Pericardium fibroblast (primary cell): ENCODE data around the genes TNS3 and IKZF1.

- RAMPAGE, long total RNA: no peak
These were observed 11.3 kb downstream of the TNS3 start for GRCh38 chr7:47570427-47571137.

DNA sequence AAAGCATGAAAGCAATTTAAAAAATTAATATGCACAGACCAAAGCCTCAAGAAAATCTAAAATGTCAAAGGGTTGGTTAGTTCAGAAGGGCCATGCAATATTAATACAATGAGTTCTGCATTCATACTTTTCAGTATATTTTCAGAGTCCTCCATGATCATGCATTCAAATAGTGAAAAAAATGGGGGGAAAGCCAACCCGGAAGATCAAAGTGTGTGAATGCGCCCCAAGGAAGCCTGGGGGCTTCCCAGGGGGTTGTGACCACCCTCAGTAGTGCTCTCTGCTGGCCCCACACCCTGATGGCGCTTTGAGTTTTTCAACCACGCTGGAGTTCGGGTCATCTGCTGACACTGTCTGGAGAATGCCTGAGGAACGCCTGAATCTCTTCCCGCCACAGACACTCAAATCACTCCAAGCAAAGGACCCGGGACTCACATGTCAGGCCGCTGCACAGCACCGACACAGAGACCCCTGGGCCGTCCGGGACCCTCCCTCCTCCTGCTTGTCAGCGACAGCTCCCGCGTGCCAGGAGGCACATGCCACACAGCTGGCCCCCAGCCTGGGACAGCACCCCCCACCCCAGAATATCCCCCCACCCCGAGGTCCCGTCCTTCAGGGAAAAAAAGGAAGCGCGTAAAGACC is 1.0 kb downstream of the TNS3 start:
- RAMPAGE, long total RNA: no peak

DNA sequence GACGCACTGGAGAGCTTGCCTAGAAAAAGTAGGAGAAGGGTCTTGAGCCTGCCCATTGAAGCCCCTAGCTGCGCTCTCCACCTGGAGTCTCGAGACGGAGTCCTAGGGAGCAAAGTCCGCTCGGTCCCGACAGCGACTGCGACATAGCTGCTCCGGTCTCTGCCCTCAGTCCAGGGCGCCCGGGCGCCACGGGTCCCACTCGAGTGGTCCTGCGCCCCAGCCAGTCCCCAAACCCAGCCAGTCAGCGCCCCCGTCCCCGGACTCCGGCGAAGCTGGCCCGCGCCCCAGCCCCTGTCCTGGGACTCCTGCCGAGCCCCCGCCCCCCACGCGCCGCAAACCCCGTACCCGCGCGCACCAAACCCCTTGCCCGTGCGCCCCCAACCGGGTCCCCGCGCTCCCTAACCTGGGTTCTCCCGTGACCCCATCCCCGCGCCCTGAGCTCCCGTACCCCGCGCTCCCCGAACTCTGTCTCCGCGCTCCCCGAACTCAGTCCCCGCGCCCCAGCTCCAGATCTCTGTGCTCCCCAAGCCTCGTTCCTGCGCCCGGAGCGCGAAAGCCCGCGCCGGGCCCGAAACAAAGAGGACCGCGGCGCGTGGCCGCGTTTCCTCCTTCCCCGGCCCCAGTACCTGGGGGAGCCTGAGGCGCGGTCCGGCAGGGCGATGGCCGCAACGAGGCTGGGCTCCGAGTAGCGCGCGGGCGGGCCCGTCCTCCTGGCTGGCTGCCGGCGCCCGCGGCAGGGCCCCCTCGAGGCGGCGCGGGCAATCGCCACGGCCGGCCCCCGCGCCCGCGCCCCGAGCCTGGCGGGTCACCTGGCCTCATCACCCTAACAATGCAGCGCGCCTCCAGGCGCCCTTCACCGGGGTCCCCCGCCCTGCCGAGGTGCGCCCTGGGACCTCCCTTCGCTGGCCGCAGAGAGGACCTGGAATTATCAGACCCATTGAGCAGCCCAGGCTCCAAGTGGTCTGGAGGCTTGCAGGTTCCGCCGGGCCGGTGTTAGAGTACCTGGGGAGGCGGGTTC is at the start of gene TNS3:
Gene TNS3 (minus strand): TSS at position 687 of the 1,018 bp plus-strand sequence.
- RAMPAGE, long total RNA: start-site peak on the minus strand centred at position 664 of the sequence, 28 bp wide, 200 and 101 reads in 2 replicates

- RAMPAGE, long total RNA: no peak
These were observed 22.8 kb upstream of the TNS3 start for GRCh38 chr7:47604451-47605391.

- RAMPAGE, long total RNA: no peak
These were observed 40.4 kb upstream of the TNS3 start for GRCh38 chr7:47622108-47622852.

- RAMPAGE, long total RNA: no peak
These were observed 87.5 kb upstream of the TNS3 start for GRCh38 chr7:47669327-47669934.

- RAMPAGE, long total RNA: no peak
These were observed 141.5 kb downstream of the PKD1L1 start for GRCh38 chr7:47806646-47807237.

- RAMPAGE, long total RNA: no peak
These were observed 11.2 kb downstream of the PKD1L1 start for GRCh38 chr7:47936791-47937794.

GRCh38 chr7:47969497-47969973 is 9.9 kb downstream of the HUS1 start:
- RAMPAGE, long total RNA: no peak

- RAMPAGE, long total RNA: no peak
These were observed 110.5 kb upstream of the CDC14C start for GRCh38 chr7:48813834-48814281.

- RAMPAGE, long total RNA: no peak
These were observed at the start of gene IKZF1 for GRCh38 chr7:50304384-50305372. Gene IKZF1, plus strand, starts transcription at chr7:50304716.

GRCh38 chr7:50341539-50342164 is 37.1 kb downstream of the IKZF1 start:
- RAMPAGE, long total RNA: no peak

DNA sequence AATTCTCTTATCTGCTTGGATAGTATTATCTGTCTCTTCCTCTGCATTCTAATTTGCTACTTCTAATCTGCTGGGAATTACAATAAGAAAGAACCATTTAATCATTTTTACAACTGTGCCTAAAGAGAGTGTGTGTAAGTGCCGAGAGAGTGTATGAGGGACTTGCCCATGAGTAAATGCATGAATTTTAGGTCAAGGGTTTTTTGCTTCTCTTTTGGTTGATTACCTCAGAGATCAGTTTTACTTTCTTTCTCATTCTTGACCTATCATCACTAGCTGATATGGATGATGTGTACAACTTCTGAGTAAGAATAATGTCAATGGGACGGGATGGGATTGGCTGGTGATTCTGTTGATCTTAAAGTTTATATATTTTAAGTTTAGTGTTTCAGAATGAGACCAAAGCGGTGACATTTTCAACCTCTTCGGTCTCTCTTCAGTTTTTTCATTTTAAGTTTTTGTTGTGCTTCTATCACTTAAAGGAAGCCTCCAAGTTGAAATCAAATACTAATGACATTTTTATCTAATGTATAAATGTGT is 47.8 kb downstream of the IKZF1 start:
- RAMPAGE, long total RNA: no peak

DNA sequence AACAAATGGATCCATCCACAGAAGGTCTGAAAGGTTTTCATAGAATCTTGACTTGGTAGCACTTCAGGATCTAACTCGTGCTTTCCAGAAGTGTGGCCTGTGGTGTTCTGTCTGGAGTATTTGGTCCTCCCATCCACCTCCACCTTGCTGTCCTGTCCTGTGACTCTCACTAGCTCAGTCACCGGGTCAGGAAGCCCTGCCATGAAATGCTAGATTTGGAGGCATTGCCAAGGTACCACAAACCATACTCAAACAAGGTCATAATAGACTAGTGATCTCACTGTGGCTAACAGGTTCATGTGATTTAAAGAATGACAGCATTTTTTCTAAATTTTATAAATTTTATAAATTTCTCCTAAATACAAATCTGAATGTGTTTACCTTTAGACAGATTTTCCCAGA is 59.2 kb downstream of the IKZF1 start:
- RAMPAGE, long total RNA: no peak

DNA sequence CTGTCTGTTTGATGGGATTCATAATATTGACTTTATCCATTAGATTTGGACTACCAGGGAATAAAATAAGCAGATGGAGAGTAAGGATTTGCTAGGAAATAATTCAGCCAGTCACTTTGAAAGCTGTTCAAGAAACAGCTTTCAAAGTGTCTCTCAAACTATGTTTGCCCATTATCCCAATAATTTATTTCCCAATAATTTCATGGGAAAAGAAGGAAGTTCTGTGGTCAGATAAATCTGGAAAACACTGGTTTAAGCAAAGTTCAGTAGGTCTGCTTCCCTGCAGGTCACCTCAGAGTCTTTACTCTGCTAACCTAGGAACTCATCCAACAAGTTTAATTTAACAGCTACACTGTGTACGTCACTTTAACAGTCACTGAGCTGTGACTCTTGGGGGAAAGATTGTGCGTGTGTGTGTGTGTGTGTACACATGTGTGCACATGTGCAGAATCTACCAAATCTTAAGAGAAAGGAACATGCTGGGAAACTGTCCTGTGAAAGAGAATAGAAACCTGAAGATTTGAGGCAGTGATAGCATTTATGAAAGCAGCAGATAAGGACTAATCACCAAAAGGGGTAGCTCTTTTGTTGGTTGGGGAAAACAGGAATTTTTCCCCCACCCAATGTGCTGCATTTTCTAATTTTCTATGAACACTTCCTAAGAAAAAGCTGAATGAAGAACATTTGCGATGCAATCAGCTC is 62.5 kb downstream of the IKZF1 start:
- RAMPAGE, long total RNA: no peak

DNA sequence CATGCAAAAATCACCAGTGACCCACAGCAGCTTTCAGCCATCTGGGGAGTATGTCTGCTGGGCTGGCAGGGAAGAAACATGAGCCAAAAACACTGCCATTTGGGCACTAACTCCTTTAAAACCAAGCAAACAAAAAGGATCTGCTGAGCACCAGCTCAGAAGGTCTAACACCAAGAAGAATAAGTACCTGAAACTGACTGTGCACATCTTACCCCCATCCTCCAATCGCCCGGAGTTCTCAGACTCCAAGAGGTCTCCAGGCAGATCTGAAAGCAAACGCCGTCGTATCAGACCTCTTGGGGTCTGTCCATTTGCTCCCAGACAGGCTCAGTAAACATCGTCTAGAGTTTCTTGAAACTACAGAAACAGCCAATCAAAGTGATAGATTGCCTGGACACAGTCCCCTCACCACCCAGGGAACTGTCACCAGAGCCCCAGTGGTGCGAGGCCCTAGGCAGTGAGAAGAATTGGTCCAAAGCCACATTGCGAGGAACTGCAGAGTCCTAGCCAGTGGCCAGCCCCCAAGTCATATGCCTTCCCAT is 80.3 kb upstream of the DDC start:
- RAMPAGE, long total RNA: no peak

GRCh38 chr7:51010565-51011190 is 228.0 kb upstream of the GRB10 start:
- RAMPAGE, long total RNA: no peak

- RAMPAGE, long total RNA: no peak
These were observed 93.7 kb downstream of the COBL start for GRCh38 chr7:51222921-51223328.

GRCh38 chr7:51263546-51264196 is 52.9 kb downstream of the COBL start:
- RAMPAGE, long total RNA: no peak

- RAMPAGE, long total RNA: no peak
These were observed 40.6 kb upstream of the COBL start for GRCh38 chr7:51356927-51357797.